Measurements from ENCODE around the genes ELP6 and CELSR3.

DNA sequence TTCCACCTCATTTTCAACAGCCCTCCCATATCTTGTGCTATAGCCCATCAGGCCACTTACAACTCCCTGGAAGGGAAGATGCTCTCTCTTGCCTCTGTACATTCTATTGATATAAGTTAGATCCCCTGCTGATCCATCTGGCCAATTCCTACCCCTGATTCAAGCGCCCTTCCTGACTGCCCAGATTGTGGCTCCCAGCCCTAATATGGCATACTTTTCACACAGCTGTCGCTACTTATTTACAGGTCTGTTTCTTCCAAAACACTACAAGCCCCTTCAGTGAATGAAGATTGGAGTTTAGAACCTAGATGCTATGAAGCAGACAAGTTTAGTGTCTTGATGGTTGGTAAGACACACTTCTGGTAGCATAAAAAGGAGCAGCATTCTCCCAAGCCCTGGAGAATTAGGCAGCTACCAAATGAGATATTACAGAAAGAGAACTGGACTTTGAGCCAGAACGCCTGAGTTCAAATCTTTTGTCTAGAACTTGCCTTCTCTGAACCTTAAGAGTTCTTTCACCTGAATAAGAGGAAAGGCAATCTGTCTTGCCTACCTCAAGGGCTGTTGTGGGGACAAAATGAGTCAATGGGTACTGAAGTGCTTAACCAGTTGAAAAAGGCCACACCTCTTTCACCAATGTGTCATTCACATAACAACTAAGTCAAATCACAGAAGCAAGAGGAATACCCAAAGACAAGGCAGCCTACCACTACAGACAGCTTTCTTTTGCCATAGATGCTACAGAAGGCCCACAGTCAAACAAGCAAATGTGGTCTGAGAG is 39.5 kb downstream of the NBEAL2 start:
- PRO-cap, result no peak

DNA sequence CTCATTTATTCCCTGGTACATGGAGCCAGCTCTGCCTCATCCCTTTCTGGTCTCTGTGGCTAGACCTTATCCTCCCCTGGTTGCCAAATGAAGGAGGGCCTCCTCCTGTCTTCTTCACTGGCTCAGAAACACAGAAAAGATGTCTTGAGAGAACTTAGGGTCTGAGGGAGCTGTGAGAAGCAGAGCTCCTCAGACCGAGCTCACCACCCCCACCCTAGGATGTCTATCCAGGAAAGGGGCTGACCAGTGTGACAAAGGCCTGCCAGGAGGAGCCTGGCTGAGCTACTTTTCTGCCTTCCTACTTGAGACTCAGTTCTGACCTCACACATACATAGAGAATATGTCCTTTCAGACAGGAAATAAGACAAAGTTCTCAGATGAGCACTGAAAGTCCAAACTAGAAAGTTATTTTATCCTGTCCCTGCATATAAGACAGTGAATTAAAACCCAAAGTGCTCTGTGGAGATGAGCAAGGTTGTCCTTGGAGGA is 54.5 kb downstream of the KIF9 start:
- PRO-cap, result no peak

- PRO-cap, result no peak
Measured at GRCh38 chr3:47417385-47417989, 36.7 kb downstream of the PTPN23 start.

GRCh38 chr3:47422030-47422364 is 41.2 kb downstream of the PTPN23 start:
- PRO-cap, result no peak

GRCh38 chr3:47441894-47442547 is 33.7 kb downstream of the SCAP start:
- PRO-cap, result no peak

- PRO-cap, result no peak
Measured at GRCh38 chr3:47443592-47444173, 32.1 kb downstream of the SCAP start.

DNA sequence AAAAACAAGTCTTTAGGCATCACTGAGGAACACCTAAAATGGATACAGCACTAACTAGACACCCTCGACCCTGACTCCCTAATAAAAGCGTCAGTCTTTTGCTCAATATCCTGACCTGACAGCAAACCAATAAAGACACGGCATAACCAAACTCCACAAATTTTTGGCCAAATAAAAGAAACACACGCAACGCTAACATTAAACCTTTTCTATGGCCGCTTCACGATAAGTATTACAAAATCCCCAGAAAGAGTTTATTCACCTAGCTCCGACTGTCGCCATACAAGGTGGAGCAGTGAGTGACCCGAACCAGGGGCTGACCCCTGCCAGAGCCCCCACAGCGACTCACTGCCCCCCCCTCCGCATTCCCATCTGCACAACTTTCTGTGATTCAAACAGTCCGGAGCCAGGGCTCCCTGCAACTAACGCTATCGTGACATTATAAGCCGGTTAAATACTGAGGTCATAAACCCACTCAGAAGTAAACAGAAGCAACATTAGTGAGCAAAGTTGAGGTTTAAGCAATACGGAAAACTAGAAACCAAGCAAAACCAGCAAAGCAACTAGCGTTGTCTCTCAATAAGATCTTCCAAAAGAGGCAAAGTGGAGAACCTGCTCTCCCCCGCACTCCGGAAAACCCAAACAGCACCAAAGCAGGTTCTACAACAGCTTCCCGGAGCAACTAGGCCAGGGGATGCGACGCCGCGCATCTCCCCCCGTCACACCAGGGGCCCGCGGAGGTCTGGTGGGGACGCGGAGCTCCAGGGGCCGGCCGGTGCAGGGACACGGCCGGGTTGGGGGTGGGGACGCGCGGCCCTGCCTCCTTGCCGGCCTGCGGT is 711 bp downstream of the SCAP start:
- PRO-cap, result no peak

- PRO-cap, result no peak
Measured at GRCh38 chr3:47495884-47496675, 17.4 kb downstream of the ELP6 start.

- PRO-cap, result bidirectional peak, plus-strand start at chr3:47513602, minus-strand start at chr3:47513308; bidirectional peak, plus-strand start at chr3:47513851, minus-strand start at chr3:47513702
Measured at GRCh38 chr3:47513137-47514144, at the start of gene ELP6. Gene ELP6, minus strand, starts transcription at chr3:47513712.

DNA sequence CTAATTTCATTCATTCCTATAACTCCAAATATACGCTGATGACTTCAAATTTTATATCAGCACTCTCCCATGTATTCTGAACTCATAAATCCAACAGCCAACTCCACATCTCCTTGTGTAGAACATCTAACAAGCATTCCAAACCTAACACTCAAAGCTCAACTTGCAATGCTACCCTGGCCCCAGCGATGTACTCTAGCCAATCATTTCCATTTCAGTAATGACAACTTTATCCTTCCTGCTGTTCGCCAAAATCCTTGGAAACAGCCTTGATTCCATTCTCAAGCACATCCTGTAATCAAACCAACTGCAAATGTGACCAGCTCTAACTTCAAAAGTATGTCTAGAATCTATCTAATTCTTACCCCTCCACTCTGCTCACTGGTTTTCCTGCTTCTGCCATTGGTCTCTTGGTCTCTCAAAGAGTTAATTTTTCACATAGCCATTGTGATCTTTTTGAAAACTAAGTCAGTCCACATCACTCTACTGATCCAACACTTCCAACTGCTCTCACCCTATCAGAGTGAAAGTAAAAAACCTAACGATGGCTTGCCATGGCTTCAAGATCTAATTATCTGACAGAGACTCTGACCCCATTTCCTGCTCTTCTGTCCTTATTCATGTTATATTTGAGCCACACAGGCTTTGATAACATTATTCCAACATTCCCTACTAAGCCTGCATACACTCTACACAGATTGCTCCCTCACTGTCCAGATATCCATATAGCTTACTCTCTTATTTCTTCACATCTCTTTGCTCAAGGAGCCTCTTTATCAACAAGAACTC is 66.3 kb downstream of the SMARCC1 start:
- PRO-cap, result no peak

GRCh38 chr3:47911891-47912453 is 104.2 kb downstream of the MAP4 start:
- PRO-cap, result no peak

GRCh38 chr3:48190954-48191222 is 2.7 kb upstream of the CDC25A start:
- PRO-cap, result no peak

DNA sequence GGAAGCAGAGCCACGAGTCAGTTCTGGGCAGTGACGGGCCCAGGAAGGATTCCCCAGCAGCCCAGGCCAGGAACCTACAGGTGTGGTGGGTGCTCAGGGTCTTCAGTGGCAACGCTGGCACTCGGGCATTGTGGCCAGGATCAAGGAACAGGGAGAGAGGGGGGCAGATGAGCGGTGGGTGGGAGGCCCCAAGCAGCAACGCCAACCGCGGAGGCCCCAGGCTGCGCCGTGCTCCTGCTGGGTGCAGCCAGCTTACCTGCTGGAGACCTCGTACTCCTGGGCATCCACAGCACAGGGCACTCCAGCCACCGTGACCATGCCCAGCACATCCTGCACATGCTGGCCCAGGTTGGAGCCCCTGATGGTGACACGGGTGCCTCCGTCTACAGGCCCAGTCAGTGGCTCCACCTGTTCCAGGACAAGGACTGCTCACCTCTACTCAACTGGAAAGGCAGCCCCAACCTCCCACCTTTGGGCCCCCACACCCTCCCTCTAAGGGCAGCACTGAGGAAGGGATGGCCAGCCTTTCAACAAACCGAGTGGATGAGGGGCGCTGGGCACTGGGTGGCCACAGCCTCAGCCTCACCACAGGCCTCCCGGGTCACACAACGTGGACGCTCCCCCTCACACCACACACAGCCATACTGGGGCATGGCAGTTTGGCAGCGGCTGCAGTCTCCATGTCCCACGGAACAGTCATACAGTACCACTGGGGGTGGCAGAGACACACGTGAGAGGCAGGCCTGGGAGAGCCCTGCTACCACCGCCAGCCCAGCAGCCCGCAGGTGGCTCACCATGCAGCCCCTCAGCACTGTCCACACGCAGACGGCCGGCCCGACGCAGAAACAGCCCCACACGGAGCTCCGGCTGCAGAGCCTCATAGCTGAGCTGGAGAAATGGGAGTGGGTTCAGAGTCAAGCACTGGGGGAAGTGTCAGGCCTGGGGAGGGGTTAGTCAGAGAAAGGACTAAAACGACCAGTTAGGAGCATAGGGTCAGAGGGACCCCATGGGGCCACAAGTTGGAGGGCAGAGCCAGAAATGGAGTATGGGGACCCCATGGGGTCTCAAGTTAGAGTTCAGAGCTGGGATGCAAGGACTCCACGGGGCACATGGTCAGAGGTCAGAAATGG is 11.9 kb downstream of the PLXNB1 start:
- PRO-cap, result no peak

- PRO-cap, result no peak
Measured at GRCh38 chr3:48421941-48422662, 7.8 kb downstream of the PLXNB1 start.

DNA sequence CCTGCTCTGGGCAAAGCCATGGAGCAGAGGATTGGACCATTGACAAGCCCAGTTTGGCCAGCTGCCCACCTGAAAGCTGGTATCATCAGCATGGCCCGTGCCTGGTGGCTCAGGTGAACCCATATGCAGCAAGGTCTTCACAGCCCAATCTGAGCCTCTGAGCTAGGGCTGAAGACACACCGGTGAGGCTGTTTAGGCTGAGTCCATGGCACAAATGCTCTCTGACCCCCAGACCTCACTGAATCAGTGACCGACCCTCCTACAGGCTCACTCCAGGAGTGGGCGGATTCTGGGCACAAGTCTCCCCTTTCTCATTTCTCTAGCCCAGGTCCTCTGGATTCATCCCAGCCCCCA is 971 bp downstream of the SHISA5 start:
- PRO-cap, result no peak

GRCh38 chr3:48662537-48663466 is at the start of gene CELSR3:
Gene CELSR3, minus strand, starts transcription at chr3:48662886.
- PRO-cap, result no peak

DNA sequence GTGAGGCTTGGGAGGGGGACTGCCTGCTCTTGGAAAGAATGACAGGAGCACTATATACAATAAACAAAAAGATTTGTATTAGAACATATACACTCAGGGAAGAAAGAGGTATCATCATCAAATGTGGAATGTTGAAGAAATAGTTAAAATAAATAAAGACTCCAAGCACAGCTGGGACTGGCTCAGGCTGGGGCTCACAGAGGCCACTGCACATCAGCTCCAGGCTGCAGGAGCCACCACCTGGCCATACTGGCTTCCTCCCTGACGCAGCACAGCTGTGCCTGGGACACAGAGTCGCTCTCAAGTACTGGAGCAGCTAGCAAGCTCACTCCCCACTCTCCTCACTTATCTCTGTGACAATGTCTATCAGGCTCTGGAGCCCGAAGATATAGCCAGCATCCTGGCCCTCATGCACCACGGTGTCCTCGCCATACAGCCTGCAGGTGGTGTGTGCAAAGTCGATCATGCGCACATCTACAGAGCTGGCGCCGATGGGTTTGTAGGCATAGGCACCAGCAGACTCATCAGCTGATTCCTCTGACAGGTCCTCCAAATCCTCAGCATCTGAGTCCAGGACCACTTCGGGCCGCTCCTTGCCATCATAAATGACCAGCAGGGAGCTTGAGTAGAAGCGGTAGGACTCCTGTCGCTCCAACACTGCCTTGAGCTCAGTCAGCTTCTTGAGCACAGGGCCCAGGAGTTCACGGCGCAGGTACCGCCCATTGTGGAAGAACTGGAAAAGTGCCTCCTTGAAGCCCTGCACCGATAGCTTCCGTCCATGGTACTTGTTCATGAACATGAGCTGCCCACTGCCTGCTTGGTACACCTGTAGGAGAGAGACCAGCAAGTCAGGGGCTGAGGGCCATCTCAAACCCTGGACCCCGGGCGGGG is 2.5 kb upstream of the NCKIPSD start:
- PRO-cap, result no peak

DNA sequence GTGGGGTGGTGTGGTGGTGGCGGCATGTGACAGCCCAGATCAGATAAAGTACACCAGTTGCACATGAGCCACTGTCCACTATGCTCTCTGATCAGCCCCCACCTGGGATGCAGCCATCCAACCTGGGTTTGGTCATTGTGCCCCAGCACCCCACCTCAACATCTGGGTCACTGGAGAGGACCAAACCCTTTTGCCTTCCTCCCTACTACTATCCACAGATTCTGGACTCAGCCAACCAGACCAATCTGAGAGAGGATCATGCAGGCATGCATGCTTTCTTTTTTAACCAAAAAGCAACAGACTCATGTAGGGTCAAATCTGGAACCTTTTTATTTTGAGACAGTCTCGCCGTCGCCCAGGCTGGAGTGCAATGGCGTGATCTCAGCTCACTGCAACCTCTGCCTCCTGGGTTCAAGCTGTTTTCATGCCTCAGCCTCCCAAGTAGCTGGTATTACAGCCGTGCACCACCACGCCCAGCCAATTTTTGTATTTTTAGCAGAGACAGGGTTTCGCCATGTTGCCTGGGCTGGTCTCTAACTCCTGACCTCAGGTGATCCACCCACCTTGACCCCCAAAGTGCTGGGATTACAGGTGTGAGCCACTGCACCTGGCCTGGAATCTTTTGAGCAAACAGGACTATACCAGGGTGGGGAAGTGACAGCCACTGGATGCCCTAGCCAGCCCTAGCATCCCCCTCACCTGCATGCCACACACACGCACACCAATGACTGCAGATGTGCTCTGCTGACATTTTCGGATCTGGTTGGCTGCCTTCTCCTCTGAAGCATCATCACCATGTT is 3.3 kb upstream of the NCKIPSD start:
- PRO-cap, result no peak

DNA sequence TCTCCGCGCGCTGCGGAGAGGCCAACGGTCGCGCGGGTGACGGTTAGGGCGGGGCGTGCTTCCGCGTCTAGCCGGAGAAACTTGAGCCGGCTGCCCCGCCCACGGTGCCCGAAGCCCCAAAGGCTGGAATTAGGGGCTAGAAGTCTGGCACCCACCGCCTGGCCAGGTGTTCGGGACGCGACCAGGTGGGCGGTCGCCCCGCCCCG is 418 bp upstream of the NDUFAF3 start:
- PRO-cap, result bidirectional peak, plus-strand start at position 119 of the sequence, minus-strand start outside the sequence

GRCh38 chr3:49024632-49025237 is 2.8 kb downstream of the NDUFAF3 start:
- PRO-cap, result no peak